Islet of Langerhans (tissue), 1 donor: ENCODE measurements around a stretch of chr3.

GRCh38 chr3:171491428-171491839 lies 31.2 kb upstream of the TNIK start:
- RRBS = no CpG with 5 or more reads among the region's 3 CpGs

GRCh38 chr3:171654829-171655258 lies 155.4 kb downstream of the PLD1 start:
- RRBS = no CpG with 5 or more reads among the region's 2 CpGs

DNA sequence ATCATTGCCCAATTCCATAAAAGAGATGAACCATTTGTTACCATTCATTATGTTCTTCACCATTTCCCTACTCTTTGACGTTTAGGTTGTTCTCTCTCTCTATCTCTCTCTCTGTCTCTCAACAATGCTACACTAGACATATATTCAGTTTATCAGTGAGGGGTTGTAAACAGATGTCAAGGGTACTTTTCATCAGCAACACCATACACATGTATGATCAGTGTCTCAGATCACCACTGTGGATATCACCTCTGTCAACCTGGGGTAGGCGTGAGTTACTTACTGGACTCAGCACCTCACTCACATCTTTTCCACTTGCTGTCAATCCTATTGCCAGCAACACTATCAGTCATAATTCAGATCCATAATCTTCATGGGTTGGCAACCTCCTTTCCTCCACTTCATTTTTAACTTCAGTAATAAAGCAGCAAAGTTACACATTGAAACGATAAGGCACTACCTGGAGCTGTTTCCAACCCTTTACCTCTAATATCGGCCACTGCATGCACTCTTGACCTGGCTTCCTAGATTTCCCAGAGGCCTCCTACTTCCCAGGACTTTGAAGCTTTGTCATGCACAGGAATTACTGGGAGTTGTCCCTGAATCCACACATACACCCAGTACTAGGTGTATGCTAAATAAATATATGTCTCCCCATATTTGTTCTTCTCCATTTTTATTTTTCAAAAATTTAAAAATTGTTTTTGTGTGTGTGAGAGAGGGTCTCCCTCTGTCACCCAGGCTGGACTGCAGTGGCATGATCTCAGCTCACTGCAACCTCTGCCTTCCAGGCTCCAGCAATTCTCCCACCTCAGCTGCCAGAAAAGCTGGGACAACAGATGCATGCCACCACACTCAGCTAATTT lies 126.2 kb downstream of the PLD1 start:
- RRBS = no CpG with 5 or more reads among the region's 4 CpGs

DNA sequence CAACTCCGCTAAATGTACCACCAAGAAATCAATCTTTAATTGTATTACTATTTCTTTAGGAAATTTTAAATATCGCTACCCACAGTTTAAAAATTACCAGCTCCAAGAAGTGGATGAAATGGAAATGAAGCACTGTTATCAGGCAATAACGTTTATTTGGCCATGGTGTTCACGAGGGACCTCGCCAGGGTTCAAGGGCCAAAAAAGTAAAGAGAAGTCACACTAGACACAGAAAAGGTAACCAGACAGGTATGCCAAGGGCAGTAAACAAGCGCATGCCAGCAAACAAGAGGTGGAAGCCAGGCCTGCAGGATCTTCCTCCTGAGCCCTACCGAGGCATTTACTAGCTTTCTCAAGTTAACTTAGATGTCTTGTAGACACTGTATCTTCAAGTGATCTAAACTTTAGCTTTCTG lies 113.5 kb downstream of the PLD1 start:
- RRBS = no CpG with 5 or more reads among the region's 7 CpGs

GRCh38 chr3:171724794-171725500 lies 85.3 kb downstream of the PLD1 start:
- RRBS = no CpG with 5 or more reads among the region's 9 CpGs

- RRBS = no CpG with 5 or more reads among the region's 3 CpGs
These were observed 31.0 kb downstream of the PLD1 start for GRCh38 chr3:171779270-171779687.

- RRBS = no CpG with 5 or more reads among the region's 8 CpGs
These were observed 17.7 kb downstream of the PLD1 start for GRCh38 chr3:171792387-171793129.

DNA sequence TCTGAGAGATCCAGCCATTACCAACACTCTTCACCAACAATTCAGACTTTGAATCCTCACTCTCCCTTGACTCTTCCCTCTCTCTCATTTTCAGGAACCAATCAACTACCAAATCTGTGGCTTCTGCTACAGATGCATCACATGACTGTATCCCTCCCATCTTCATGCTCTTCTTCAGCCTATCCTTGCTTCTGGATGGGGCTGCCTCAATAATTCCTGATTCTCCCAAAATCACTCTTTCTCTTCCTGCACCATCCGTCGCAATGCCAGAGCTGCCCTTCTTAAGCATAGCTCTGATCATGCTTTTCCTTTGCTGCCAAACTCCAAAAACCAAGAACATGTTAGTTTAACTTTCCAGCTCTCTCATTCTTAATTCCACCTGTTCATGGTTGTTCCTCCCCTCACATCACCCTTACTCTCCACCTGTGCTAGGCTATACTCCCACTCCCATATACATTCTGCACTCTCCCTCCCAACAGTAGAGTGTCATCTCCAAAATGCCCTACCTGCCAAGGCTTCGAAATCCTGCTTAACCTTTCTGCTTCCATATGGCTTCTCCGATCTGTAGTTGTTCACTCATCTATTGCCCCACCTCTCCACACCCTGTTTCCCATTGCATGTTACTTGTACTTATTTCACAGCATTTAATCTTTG lies 13.5 kb downstream of the PLD1 start:
- RRBS = no CpG with 5 or more reads among the region's 4 CpGs

- RRBS = no CpG with 5 or more reads among the region's 4 CpGs
These were observed 2.5 kb upstream of the TMEM212 start for GRCh38 chr3:171840588-171841027.

DNA sequence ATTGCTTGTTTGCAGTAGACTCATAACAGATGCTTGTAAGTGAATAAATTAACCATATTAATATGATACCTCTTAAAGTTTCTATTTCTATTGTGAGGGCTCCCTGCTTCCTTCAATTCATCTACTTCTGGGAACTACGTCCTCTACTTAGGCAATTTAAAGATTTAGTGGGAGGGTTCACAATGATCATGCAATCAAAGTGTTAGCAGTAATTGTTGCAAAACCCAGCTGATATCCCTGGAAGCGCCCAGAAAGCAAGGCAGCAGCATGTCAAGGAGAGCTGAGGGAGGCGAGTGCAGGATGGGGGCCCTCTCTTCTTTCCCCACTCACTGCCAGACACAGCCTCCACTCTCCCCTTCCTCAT lies 6.4 kb downstream of the TMEM212 start:
- RRBS = no CpG with 5 or more reads among the region's 3 CpGs

DNA sequence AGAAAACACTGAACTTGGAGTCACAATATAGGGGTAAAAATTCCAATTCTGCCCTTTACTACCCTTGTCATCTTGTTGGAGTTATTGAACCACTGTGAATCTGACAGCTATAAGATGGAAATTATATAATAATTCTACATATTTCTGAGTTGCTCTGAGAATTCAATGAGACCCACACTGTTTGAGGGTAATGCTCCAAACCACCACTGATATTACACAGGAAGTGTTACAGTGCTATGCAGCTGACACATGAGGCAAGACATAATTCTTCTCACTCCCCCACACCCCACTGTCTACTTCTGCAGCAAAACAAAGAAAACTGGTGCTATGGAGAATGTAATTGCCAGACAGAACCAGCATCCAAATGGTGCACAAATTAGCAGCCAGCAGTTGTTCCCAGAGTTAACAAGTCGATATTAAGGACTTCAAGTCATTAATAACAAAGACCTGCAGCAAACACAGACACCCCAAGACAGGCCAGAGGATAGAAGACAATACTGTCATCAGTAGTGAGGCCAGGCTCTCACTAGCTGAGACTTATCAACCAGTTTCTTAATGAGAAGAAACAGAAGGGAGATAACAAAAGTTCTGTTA lies 58.9 kb upstream of the FNDC3B start:
- RRBS = no CpG with 5 or more reads among the region's 1 CpG

DNA sequence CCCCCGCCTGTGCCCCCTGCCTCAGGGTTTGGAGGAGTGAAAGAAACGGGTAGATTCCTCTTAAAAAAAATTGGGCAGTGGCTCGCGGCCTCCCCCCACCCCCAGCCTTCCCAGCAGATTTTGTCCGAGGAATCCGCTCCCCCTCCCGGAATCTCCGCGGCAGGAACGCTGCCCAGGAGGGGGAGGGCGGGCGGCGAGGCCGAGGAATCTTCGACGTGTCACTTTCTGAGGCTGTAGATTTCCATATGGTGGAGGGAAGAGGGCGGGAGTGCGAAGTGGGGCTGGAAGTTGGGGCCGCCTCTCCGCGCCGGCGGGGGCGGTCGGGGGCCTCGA lies 603 bp downstream of the FNDC3B start:
- RRBS = no CpG with 5 or more reads among the region's 26 CpGs

DNA sequence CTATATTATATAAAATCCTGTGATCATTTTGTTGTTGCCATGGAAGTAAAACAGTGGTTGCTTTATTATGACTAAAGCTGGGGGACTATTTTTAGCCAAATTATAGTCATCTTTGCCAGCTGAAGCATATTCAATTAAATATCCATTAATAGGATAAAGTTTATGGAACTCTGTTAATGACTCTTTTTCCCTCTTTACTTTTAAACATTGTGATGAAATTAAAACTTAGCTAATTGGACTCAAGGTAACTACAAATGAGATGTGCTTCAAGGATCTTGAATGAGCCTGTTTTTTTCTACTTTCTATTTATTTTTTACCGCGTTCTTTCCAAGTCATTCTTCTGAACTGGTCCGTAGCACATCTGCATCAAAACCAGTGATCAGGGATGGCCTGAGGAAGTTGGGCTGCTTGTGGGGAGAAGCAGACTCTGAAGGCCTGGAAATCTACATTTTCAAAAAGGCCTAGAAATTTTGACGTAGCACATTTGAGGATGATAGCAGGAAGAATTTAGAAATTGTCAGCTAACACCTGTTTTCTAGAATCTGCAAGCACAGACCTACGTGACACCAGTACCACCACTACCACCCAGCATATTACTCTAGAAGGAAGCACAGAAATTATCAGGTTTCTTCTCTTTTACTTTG lies 172.8 kb downstream of the FNDC3B start:
- RRBS = no CpG with 5 or more reads among the region's 5 CpGs

DNA sequence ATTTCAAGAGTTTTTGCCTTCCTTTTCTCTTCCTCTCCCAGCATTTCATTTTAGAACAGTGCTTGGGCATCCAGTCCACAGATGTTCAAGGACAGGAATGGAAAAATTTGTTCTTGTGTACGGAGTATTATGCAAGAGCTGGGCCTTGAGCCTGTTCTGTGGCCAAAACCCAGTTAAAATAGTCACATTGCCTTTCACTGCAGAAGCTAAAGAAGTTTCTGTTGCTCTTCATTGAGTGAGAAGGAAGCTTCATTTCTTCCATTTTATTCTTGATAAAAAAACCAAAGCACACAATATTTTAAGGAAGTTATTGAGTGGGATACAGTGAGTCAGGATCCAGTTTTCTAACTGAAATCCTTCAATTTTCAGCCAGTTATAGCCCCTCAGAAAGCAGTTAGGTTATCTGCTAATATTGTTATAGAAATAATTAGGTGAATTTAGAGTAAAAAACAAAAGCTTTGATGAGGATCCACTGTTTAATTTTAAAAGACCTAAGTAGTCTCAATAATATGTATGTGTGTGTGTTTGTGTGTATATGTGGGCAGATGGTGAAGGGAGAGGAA lies 191.8 kb downstream of the GHSR start:
- RRBS = no CpG with 5 or more reads among the region's 1 CpG

DNA sequence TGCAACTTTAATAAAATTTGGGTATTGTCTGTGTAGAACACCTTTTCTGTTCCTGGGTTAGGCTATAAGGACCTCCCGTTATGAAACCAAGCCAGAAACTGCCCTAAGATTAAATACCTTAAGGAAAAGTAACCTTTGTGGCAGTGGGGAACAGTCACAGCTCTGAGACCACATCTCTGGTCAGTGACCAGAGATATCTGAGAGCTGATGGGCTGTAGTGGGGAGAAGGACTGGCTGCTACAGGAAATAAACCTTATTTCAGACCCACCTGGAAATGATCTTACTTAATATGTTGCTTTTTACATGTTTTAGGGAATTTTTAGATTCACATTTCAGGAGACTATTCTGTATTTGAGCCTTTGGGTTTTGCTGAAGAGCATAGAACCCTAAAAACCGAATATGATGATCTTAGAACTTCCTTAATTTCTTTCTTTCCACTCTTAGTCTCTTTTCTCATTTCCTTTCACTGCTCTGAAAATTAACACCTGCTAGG lies 175.9 kb downstream of the GHSR start:
- RRBS = no CpG with 5 or more reads among the region's 2 CpGs

- RRBS = no CpG with 5 or more reads among the region's 10 CpGs
These were observed 160.1 kb downstream of the GHSR start for GRCh38 chr3:172287771-172288857.

DNA sequence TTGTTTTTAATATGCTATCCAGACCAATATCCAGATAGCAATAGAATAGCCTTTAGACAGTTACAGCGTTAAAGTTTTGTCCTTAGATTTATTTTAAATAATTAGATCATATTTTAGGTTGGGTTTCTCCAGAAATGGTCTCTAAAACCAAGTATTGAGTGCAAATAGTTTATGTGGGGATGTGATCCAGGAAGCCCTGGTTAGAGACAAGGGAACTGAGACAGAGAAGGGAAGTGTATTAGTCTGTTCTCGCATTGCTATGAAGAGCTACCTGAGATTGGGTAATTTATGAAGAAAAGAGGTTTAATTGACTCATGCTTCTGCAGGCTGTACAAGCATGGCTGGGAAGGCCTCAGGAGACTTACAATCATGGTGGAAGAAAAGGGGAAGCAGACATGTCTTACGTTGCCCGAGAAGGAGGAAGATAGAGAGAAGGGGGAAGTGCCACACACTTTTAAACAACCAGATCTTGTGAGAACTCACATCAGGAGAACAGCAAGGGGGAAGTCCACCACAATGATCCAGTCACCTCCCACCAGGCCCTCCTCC lies 154.2 kb downstream of the GHSR start:
- RRBS = no CpG with 5 or more reads among the region's 4 CpGs

DNA sequence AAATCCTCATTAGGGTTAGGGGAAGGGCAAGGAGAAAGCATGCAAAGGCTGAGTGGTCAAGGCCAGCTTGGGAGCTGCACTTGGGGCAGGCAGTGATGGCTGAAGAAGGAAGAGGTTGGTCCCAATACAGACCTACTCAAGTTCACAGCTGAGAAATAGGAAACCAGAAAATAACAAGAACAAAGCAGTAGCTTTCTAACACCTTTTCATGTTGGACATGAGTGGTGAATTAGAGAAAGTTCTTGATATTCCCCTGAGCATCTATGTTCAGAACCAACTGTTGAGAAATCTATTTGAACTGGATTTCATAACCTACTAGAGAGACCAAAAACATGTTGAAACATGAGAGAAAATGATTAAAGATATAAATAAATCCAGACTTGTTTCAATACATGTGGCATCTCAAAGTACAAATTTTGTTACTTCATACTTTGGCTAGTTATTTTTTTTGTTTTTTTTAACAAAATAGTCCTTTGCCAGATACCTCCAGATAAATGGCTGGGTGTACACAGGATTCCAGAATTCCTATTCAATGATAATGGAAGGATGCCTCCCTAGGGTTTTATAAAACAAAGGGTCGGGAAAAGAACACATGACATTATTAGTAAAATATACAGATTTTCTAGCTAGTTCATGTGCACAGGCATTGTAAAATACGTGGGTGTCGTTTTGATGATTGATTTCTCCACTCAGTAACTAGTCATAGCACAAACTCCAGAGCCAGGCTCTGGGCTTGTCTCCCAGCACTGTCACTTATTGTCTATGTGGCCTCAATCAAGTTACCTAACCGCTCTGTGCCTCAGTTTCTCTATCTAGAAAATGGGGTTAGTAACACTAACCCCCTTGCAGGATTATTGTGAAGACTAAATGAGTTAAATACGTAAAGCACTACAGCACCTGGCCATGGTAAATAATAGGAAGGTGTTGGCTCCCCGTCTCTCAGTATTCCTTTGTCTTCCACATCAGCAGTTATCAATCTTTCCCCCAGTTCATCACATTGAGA lies 34.5 kb upstream of the TNFSF10 start:
- RRBS = no CpG with 5 or more reads among the region's 6 CpGs

GRCh38 chr3:172698198-172698631 lies 12.7 kb downstream of the NCEH1 start:
- RRBS = no CpG with 5 or more reads among the region's 2 CpGs